UCH-1 (cell line): ENCODE results near the genes OXT, AVP and SIGLEC1.

- RRBS, result no CpG with 5 or more reads among the region's 11 CpGs
Measured at GRCh38 chr20:2264698-2265405, 30.9 kb upstream of the TGM3 start.

- RRBS, result no CpG with 5 or more reads among the region's 2 CpGs
Measured at GRCh38 chr20:2330076-2330533, 34.3 kb downstream of the TGM3 start.

DNA sequence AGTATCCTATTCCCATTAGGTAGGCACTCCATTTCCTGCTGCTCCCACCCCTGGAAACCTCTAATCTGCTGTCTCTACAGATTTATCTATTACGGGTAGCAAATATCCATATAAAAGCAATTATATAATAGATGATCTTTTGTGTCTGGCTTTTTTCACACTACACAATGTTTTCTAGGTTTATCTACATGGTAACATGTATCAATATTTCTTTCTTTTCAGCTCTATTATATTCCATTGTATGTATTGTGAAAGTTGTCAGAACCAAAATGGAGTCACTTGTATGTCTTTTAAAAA is 12.4 kb downstream of the SNRPB start:
- RRBS, result no CpG with 5 or more reads among the region's 1 CpG

GRCh38 chr20:2558062-2558770 is 21.8 kb downstream of the TMC2 start:
- RRBS, result 4% methylated on average over 4 of the region's 32 CpGs

DNA sequence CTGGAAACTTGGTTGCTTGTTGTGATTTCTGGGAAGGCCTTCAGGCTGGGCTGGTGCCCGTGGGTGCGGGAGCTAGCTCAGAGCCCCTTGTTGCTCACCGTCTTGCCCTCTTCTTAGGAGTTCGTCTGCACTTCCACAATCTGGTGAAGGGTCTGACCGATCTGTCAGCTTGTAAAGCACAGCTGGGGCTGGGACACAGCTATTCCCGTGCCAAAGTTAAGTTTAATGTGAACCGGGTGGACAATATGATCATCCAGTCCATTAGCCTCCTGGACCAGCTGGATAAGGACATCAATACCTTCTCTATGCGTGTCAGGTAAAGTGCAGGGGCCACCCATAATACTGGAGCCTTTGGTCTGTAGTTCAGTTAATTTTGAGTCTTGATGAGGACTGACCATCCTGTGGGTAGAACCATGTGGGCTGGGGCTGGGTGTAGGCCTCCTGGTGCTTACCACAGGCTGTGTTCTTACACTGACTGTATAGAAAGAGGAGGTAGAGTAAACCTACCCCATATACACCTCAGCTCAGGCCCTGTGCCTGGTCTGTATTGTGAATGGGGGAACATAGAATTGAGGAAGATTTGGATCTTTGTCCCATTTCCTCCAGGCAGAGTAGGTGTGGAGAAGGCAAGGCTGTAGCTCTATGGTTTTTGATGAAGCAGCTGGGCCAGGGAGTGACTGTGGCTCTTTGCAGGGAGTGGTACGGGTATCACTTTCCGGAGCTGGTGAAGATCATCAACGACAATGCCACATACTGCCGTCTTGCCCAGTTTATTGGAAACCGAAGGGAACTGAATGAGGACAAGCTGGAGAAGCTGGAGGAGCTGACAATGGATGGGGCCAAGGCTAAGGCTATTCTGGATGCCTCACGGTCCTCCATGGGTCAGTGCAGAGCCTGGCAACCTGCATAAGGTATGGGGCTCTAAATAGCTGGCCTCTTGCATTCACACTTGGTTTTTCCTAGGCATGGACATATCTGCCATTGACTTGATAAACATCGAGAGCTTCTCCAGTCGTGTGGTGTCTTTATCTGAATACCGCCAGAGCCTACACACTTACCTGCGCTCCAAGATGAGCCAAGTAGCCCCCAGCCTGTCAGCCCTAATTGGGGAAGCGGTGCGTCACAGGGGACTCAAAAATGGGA is 2.6 kb downstream of the NOP56 start:
- RRBS, result no CpG with 5 or more reads among the region's 20 CpGs

- RRBS, result 22% methylated on average over 6 of the region's 76 CpGs
Measured at GRCh38 chr20:2872145-2873233, 792 bp upstream of the PTPRA start.

DNA sequence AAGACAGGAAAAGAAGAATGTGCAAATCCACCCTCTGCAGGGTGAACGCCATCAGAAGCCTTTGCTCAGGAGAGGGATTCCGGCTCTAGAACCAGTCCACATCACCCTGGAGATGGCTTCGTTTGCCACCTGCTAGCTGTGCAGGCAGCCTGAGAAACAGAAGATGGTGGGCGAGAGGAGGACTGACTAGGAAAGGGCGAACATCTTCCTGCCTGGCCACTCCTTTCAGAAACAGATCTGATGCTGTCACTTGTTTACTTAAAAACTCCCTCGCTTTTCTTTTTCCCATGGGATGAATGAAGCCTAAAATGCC is 1.1 kb downstream of the PTPRA start:
- RRBS, result no CpG with 5 or more reads among the region's 6 CpGs

- RRBS, result no CpG with 5 or more reads among the region's 5 CpGs
Measured at GRCh38 chr20:2875713-2876133, 2.4 kb downstream of the PTPRA start.

- RRBS, result no CpG with 5 or more reads among the region's 8 CpGs
Measured at GRCh38 chr20:2983588-2984918, 59.4 kb upstream of the GNRH2 start.

DNA sequence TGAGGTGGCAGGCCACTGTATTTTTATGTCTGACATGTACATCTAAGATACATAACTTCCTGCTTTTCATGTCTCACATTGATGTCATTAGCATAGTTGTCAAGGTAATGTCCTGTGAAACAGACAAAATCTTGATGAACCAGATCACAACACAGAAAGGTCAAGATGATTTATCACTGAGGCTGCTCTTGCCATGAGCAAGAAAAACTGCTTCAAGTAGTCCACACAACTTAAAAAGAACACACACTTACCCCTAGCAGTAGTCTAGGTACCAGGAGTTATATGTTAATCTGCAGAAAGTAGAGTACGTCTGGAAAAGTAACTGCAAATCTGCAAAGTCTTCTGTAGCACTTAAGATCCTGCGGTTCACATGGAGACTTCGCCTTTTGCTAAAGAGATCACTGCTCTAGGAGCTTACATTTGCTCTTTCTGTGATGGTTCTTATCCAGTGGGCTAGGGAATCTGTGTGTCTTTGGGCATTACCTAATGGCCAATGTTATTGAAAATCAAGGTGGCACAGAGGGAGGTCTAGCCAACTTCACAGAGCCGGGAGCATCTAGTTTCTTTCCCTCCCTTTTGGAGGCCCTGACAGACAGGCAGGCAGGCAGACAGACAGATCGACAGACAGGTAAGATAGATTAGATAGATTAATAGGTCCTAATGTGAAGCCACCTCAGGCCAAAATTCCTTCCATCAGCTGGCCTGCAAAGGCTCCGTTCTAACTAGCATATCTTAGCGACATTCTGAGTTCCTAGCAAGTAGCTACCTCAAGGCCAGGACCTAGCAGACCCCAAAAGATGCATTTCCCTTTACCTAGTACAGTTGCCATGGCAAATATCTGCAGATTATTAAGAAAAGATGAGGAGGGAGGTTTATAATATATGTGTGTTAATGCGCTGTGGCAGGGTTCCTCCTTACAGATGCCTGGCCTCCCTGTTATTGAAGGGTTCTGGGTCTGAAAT is 49.8 kb upstream of the GNRH2 start:
- RRBS, result no CpG with 5 or more reads among the region's 8 CpGs

- RRBS, result 100% methylated on average over 3 of the region's 13 CpGs
Measured at GRCh38 chr20:3071514-3071703, at the start of gene OXT. OXT (plus strand) TSS chr20:3071620.

DNA sequence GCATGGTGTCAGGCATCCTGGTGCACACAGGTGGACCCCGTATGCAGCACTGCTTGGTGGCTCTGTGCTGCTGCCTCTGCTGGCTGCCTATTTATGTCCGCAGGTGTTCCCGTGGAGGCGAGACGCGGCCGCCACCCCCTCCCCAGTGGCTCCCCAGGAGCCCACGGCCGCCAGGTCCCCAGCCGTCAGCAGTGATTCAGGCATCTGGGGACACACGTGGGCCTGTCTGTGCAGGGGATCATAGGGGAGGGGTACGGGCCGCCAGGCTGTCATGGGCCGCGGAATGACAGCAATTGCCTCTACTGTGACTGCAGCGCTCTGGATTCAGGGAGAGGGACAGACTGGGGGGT is at the start of gene AVP:
Gene AVP (minus strand): TSS at position 66 of the 350 bp plus-strand sequence.
- RRBS, result no CpG with 5 or more reads among the region's 16 CpGs

DNA sequence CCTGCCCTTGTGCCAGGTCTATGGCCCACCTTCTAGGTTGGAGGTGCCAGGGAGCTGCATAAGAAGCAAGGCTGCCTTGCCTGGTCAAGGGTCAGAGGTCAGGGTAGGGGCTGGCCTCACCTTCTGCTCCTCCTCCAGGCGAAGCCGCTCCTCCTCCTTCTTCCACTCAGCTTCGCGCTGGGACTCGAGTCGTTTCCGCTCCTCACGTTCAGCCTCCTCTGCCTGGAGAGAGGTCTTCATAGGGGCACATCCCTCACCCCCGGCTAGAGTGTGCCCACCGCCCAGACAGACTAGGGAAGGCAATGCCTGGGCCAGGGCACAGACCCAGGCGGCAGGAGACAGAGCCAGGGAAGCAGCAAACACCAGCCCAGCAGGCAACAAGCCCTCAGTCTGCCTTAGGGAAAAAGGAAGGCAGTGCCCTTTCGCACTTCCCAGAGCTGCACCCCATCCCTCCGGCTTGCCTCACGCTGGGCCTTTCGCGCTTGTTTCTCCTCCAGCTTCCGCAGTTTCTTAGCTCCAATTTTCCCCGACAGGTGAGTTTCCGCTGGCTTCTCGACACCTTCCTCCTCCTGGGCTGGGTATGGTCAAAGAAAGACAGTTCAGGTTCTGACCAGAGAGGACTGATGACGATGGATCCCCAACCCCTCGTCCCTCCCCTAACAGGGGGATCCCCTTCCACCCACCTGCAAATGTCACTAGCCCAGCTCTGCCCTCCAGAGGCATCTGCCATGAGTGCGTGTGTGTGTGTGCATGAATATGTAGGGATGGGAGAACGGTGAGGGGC is 4.4 kb downstream of the DDRGK1 start:
- RRBS, result no CpG with 5 or more reads among the region's 24 CpGs

GRCh38 chr20:3362106-3362837 is 45.2 kb downstream of the DNAAF9 start:
- RRBS, result no CpG with 5 or more reads among the region's 8 CpGs

DNA sequence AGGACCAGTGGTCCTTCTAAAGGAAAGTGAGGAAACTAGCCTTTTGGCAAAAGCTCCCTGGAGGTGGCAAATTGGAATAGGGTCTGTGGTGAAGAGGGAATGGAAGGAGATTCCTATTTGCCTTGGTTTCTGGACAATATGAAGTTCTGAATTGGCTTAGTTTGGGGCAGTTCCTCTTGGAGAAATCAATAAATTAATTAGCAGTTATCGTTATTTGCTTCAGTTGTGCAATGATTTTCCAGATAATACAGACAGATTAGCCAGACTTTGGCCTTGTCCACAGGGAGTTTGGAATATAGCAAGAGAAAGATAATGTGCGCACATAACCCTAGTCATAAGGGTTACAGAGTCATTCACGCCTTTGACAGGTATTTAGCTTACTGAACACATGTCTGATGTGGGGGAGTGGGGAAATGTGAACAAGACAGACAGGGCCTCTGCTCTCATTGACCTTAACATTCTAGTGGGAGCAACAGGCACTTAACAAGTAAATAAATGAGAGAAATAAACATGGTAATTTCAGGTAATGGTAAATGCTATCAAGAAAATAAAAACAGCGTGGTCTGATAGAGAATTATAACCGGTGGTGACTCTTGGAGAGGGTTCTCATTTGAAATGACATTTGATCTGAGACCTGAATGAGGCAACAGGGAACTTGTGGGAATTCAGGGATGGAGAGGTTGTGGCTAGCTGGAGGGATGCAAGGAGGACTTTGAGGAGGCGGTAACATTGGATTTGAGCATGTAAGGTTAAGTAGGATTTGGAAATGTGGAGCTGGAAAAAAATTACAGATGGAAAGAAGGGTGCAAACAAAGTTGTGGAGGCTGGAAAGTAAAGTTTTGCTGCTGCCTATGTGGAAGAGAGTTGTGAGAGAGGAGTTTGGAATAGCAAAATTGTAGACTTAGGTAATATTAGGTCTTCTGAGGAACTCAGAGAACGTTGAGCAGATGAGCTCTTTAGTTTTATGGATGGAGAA is 1.5 kb downstream of the ATRN start:
- RRBS, result no CpG with 5 or more reads among the region's 7 CpGs

- RRBS, result no CpG with 5 or more reads among the region's 5 CpGs
Measured at GRCh38 chr20:3510107-3510771, 39.4 kb downstream of the ATRN start.

GRCh38 chr20:3649710-3650165 is 13.5 kb downstream of the GFRA4 start:
- RRBS, result no CpG with 5 or more reads among the region's 3 CpGs

- RRBS, result no CpG with 5 or more reads among the region's 20 CpGs
Measured at GRCh38 chr20:3711946-3712946, at the start of gene SIGLEC1. SIGLEC1 (minus strand) TSS chr20:3712600.

- RRBS, result 52% methylated on average over 2 of the region's 4 CpGs
Measured at GRCh38 chr20:3728638-3729315, 3.7 kb upstream of the HSPA12B start.

- RRBS, result no CpG with 5 or more reads among the region's 17 CpGs
Measured at GRCh38 chr20:3733204-3733917, 876 bp downstream of the HSPA12B start.